Measurements from ENCODE around the gene MED6.

DNA sequence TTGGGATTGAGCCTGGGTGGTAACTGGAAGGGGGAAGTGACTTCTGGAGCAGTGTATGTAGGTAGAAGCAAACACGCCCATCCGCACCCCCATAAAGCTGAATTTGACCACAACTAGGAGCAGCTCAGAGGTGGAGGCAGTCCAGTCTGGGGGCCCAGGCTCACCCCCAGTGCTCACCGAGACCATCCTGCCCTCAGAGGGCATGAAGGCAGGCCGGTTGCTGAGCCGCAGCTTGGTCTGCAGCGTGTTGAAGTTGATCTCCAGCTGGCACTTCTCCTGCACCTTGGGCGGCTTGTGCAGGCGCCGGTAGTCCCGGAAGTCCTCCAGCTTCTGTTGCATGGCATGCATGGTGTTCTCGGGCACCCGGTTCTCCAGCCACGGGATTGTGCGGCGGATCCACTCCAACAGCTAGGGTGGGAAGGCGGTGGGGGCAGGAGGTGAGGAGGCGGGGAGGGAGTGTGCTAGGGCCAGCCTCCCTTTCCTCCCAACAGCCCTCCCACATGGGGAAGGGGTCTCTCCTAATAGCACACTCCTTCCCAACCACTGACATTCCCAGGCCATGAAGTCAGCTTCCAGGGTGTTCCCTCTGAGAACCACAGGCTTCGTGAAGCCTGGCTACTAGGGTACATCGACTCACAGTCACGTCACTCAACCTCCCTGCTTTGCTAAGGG is 87.1 kb downstream of the ACTN1 start:
- PRO-cap, result no peak
- RAMPAGE, long total RNA, 4 experiments, result no peak in any of the 4 experiments

DNA sequence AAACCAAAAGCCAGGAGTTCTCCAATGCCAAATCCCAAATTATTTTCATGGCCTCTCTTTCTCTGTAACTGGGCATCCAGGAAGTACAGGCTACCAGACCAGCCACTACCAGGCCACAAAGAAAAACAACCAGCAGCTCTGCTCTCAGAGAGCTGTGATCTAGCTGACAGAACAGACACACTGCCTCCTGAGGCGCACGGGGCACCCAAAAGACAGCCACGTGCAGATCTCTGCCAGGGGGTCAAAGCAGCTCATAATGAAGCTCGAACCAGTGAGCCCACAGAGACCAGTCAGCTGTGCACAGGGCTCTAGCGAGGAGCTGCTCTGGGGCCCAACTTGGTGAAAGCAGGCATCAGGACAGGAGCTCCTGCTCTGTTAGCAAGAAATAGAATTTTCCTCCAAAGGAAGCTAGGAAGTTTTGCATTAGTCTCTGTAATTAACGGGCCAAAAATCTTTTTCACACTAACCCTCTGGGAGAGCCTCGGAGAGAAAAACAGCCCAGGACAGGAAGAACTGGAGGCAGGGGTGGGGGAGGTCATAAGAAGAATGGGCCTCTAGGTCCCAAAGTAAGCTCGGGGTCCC is 30.3 kb downstream of the ACTN1 start:
- PRO-cap, result no peak
- RAMPAGE, long total RNA, 4 experiments, result no peak in any of the 4 experiments

DNA sequence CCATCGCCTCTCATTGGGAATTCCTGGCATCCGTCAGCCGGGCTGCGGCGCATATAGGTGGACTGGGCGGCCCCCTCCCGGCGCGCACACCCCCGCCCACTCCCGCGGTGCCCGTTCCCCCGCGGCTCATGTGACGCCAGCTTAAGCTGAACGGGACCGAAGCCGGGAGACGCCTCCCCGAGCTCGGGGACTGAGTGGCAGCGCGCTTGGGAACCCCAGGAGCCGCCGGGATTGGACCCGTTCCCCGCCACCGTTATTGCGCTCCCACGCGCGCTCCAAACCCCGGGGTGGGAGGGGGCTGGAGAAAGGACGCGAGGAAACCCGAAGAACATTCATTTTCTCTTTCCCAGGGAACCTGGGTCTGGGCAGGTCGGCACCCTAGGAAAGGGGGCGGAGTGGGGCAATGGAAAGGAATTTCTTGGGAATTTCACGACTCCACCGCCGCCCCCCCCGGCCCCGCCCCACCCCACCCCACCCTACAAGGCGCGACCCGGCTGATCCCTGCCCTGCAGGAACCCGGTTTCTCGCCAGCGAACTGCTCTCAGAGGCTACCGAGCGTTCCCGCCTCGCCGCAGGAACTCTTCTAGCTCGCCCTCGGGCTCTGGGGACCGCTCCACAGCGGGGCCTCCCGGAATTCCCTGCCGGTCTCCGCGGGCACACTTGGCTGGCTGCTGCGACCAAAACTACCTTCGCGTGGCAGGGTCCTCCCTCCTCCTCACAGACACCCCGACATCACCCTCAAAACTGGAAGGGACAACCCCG is 495 bp upstream of the ACTN1 start:
- PRO-cap, result bidirectional peak, plus-strand start at position 144 of the sequence, minus-strand start outside the sequence; unidirectional peak, plus-strand start at position 530 of the sequence
- RAMPAGE, long total RNA, 4 experiments, result start-site peak on the plus strand in 1 of 4 experiments, centred at position 470 of the sequence, 27 reads per replicate

GRCh38 chr14:69053336-69053639 is 74.2 kb upstream of the ACTN1 start:
- PRO-cap, result no peak
- RAMPAGE, long total RNA, 4 experiments, result no peak in any of the 4 experiments

DNA sequence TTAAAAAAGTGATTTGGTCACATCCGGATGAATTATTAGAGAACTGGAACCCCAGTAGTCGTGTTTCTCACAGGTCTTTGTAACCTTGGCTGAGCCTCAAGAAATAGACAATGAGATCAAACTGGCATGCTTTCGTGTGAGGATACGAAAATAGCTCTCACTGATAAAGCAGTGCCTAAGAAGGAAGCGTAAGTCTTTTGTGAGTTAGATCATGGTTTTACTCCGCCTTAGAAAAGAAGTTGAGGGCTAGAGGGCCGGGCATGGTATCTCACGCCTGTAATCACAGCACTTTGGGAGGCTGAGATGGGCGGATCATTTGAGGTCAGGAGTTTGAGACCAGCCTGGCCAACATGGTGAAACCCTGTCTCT is 33.8 kb upstream of the GALNT16 start:
- PRO-cap, result no peak
- RAMPAGE, long total RNA, 4 experiments, result no peak in any of the 4 experiments

GRCh38 chr14:69559417-69560012 is 15.2 kb downstream of the CCDC177 start:
- PRO-cap, result no peak
- RAMPAGE, long total RNA, 4 experiments, result no peak in any of the 4 experiments

- PRO-cap, result no peak
- RAMPAGE, long total RNA, 4 experiments, result no peak in any of the 4 experiments
Measured at GRCh38 chr14:69587260-69587875, 12.7 kb upstream of the CCDC177 start.

DNA sequence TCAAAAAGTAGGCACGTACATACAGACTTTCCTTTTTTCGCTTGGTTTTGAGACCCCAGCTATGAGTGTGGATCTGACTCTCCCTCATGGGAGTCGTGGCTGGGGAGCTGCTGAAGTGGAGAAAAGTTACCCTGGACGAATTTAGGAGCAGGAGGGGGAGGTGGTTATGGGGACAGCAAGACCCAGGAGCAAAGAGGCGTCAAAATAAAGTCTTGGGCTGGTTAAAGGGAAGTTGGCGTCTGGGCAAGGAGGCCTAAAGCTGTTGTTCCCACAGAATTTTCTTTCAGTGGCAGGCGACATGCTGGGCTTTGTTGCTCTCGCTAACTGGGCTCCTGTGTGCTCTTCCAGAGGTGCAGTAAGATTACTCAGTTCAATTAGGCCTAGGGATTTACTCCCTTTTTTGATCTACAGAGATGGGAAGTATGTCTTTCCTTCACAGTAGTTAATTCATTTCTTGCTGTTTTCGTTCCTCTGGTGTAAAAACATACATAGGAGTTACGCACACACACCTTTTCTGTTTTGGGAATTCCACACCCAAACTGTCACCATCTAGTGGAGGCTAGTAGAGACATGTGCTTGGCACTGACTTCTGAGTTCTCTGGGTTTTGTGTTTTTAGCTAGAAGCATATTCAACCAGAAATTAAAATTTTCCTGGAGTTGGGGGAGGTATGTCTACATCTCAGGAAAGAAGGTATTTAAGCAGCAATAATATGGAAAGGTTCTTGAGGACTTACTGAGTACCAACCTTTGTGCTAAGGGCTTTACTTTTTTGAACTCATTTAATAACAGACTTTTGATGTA is 1.2 kb downstream of the SUSD6 start:
- PRO-cap, result no peak
- RAMPAGE, long total RNA, 4 experiments, result no peak in any of the 4 experiments

DNA sequence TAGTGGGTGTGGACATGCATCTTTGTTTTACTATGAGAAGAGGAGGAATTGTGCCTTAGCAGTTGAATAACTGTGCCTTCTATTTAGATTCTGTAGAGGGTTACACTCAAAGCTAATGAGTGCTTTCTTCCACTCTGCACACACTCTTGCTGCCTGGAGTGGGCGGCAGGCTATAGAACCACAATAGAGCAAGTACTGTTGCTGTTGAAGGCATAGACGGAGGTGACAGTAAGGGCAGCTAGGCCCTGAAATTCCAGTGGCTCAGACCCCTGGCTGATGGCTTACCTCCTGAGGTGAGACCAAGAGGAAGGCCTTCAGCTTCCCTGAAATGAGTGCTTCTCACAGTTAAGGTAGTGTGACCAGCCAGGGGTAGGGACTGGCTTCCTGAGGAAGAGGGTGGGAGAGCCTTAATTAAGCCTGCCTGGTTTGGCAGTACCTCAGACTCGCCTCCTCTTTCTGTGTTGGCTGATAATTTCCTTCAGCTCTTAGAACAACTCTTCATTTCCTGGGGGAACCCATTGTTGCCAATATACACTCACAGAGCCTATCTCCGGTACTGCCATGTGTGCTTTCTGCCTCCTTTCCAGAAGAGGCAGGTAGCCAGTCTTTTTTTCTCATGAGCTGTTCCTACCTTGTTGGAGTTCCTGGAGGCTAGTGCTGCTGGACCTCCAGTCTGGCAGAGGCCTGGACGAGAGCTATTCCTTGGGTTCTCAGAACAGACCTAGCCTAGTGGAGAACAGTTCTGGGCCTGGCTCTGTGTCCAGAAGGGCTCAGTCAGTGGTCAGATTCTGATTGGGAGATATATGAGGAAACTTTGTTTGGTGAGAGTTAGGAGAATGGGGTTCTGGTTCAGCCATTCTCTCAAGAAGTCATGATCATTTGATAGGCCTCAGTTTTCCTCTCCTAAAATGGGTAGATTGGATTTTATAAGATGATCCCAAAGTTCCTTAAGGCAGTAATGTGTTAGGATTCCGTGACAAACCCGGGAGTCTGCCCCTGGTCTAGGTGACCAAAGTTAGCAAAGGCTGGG is 25.0 kb downstream of the SUSD6 start:
- PRO-cap, result no peak
- RAMPAGE, long total RNA, 4 experiments, result no peak in any of the 4 experiments

DNA sequence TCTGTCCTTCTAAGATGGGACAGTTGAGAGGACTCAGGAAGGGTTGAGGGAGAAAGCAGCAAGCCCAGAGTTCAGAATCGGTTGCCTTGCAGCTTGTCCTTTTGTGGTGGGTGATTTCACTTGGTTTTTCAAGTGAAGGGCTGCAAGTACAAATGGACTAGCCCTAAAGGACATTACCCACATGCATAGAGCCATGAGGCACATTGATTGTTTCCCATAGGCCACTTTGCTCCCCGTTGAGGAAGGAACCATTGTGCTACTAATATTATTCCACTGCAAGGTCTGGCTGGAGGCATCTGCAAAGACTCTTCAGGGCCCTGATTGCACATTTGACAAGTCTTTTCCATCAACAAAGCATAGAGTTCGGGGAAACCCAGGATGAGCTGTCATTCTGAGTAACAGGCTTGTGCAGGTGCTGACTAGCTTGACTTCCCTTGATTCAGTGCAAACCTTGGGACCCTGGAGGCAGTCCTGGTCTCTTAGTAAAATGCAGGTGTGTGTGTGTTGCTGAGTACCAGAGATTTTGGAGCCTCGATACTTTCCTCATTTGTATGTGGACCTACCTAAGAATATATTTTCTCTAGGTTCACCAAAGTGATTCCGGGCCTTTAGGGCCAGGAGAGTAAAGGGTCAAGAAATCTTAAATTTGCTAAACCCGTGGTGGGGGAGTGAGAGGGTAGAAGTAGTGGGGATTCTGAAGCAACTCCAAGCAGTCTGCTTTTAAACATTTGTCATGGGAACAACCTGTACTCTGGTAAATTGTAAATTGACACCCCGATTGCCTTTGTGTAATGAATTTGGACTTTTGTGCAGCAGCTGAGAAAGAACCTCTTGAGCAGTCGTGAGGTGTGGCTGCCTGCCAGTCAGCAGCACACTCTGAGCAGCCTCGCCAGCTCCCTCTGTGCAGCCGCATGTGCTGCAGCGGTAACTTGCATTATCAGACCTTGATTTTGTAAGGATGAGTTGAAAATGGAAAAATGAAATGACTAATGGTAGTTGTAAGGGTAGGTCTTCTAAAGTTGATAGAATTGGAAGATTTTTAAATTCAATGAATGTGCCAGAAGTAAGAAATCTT is 74.0 kb downstream of the SUSD6 start:
- PRO-cap, result no peak
- RAMPAGE, long total RNA, 4 experiments, result no peak in any of the 4 experiments

DNA sequence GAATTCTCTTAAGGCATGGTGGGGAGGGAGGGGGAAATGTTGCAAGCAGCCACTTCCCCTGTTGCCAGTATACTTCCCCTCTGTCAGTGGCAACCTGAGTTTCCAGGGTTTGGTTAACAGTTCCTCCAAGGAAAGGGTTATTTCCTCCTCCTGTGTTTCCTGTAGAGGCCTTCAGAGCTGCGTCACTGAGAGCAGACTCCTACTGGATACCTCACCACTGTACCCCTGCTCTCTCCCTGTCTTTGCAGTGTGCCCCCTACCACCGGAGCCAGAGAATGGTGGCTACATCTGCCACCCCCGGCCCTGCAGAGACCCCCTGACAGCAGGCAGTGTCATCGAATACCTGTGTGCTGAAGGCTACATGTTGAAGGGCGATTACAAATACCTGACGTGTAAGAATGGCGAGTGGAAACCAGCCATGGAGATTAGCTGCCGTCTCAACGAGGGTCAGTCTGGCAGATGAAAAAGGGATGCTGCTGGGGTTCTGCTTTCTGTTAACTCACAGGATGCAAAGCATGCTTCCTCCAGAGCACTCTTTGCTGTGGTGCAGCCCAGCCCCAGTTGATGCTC is 63.7 kb upstream of the SRSF5 start:
- PRO-cap, result no peak
- RAMPAGE, long total RNA, 4 experiments, result no peak in any of the 4 experiments

- PRO-cap, result no peak
- RAMPAGE, long total RNA, 4 experiments, result no peak in any of the 4 experiments
Measured at GRCh38 chr14:69768526-69769450, 1.8 kb downstream of the SRSF5 start.

GRCh38 chr14:69778011-69778287 is 11.0 kb downstream of the SRSF5 start:
- PRO-cap, result no peak
- RAMPAGE, long total RNA, 4 experiments, result no peak in any of the 4 experiments

- PRO-cap, result no peak
- RAMPAGE, long total RNA, 4 experiments, result no peak in any of the 4 experiments
Measured at GRCh38 chr14:70592259-70592704, 8.2 kb downstream of the MED6 start.

- PRO-cap, result bidirectional peak, plus-strand start at chr14:70600753, minus-strand start at chr14:70600653
- RAMPAGE, long total RNA, 4 experiments, result start-site peak on the minus strand in 3 of 4 experiments, at chr14:70600643-70600718 at its widest, 68 to 131 reads per replicate
Measured at GRCh38 chr14:70600102-70601140, at the start of gene MED6. MED6 (minus strand) TSS chr14:70600655.

- PRO-cap, result no peak
- RAMPAGE, long total RNA, 4 experiments, result no peak in any of the 4 experiments
Measured at GRCh38 chr14:70662849-70663216, 21.1 kb downstream of the TTC9 start.

DNA sequence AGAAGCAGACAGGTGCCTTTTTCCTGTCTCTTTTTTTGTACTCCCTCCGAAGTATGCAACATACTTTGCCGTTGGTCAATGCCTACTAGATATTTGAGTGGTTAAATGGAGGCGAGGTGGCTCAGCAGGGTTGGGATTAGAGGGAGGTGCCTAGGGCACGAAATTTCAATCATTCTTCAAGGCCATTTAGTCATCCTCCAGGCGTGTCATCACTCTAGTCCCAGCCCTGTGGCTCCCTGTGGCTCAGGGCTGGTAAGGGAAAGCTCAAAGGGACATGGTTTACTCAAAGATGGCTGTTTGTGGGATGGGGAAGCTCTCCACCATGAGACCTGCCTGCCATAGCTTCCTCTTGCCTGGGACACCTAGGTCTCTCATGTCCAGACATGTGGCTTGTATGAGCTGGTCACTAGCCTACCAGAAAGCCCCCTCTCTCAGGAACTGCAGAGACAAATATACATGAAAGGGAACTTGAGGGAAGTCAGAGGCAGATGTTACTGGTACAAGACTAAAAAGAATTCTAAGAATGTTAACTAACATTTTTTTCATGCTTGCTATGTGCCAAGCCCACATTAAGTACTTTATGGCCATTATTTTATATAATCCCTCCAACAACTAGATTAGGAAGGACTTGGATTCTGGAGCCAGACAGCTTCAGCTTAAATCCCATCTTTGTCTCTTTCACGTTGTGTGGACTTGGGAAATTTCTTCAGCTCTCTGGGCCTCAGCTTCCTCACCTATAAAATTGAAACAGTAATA is 24.5 kb downstream of the TTC9 start:
- PRO-cap, result no peak
- RAMPAGE, long total RNA, 4 experiments, result no peak in any of the 4 experiments

GRCh38 chr14:70909792-70910188 is 2.5 kb downstream of the PCNX1 start:
- PRO-cap, result no peak
- RAMPAGE, long total RNA, 4 experiments, result no peak in any of the 4 experiments

GRCh38 chr14:71014354-71014811 is 107.1 kb downstream of the PCNX1 start:
- PRO-cap, result no peak
- RAMPAGE, long total RNA, 4 experiments, result no peak in any of the 4 experiments

GRCh38 chr14:71187495-71188039 is 132.7 kb upstream of the SIPA1L1 start:
- PRO-cap, result no peak
- RAMPAGE, long total RNA, 4 experiments, result no peak in any of the 4 experiments

Data from sigmoid colon (tissue), 4 donors.